ENCODE measurements around a stretch of chr10.

DNA sequence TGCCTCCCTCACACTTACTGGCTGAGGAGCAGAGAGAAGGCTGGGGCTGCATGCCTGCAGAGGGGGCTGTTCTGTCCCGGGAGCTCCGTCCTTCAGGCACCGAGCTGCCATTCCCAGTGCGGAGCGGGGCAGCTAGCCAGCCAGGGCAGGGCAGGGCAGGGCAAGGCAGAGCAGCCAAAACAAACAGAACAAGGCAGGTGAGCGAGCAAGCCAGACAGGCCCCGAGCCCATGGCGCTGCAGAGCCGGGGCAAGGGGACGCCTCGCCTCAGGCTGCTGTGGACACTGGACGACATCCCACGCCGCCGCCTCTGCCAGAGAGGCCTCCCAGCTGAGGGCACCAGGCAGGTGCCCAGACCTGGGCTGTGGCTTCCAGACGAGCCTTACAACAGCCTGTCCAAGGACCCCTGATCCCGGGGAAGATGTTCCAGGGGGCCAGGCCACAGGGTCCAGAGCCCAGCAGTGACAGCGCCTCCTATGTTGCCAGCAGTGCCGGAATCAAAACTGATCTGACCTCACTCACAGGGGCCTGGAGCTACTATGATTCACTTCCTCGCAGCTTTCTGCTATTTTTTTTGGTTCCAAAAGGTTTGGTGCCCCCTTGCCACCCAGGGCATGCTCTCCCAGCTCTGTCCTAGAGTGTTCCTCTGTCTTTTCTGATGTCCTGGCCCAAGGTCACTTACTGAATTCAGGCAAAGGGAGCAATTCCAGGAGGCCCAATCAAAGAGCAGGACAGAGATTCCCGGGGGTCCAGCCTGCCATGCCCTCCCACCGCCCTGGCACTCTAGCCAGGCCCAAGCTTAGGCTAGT is 8.3 kb upstream of the NDST2 start:
- CAGE, long polyA plus RNA, result no peak
- RRBS, result 35% methylated on average over 3 of the region's 22 CpGs

DNA sequence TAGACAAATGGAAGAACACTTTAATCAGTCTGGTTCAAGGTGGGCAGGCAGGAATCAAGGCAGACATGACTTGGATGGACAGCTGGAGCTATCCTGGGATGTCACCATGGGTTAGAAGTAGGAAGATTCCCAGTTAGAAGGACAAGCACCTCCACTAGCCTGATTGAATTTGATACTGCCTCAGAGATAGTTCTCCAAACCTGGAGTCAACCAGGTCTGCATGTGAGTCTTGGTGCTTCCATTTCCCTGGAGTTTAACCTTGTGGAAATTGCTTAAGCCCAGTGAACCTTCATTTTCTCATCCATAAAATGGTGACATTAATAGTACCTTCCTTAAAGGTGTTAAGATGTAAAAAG is 6.3 kb upstream of the PLAU start:
- CAGE, long polyA plus RNA, result no peak

DNA sequence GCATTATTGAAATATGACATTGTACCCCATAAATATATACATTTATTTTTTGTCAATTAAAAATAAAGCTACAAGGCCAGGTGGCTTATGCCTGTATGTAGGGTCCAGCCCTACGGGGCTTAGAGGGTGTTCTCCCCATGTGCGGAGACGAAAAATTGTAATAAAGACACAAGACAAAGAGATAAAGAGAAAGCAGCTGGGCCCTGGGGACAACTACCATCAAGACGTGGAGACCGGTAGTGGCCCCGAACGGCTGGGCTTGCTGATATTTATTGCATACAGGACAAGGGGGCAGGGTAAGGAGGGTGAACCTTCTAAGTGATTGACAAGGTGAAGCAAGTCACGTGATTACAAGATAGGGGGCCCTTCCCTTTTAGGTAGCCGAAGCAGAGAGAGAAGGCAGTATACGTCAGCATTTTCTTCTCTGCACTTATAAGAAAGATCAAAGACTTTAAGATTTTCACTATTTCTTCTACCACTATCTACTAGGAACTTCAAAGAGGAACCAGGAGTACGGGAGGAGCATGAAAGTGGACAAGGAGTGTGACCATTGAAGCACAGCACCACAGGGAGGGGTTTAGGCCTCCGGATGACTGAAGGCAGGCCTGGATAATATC is 19.8 kb downstream of the PLAU start:
- CAGE, long polyA plus RNA, result no peak
- RRBS, result no CpG with 5 or more reads among the region's 12 CpGs

GRCh38 chr10:73932257-73932835 is 21.4 kb downstream of the PLAU start:
- CAGE, long polyA plus RNA, result no peak
- RRBS, result no CpG with 5 or more reads among the region's 9 CpGs

DNA sequence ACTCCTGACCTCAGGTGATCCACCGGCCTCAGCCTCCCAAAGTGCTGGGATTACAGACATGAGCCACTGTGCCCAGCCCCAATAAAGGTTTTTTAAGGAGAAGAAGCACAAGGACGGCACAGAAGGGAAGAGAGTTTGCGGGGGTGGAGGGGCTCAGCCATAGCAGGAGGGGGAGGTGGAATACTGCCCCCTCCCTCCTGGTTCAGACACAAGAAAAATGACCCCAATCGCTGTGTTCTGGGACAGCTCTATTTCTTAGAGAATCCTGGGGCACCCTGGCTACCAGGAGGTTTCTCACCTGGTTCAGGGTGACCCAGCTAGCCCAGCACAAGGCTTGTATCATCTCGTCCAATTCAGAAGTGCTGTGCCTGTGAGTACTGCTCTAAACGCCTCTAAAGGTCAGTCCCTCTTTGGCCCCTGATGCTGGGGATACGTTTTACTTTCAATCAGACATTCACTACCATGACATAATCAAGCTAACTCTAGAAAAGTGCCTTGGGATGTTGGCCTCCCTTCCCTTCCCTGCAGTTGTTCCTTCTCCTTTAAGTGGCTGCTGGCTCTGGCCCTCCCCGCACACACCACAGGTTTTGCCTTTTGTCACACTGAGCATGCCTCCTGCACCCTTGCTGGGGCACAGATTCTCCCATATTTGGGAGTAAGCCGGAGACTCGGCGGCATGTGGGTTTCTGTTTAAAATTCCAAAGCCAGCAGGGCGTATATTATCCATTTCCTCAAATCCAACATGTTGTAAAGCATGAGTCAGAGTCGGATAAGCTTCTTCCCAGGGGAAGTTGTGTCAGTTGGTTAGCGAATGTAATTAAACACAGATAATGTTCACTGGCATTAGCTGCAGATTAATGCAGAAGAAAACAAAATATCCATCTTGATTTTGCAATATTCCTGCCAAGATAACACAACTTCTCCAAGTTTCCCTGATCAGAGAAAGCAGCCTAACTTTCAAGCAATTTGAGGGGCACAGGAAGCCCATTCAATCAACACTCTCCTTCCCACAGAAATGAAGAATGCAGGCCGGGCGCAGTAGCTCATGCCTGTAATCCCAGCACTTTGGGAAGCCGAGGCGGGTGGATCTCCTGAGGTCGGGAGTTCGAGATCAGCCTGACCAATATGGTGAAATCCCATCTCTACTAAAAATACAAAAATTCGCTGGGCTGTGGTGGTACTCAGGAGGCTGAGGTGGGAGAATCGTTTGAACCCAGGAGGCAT is 31.9 kb upstream of the VCL start:
- CAGE, long polyA plus RNA, result no peak
- RRBS, result no CpG with 5 or more reads among the region's 22 CpGs

DNA sequence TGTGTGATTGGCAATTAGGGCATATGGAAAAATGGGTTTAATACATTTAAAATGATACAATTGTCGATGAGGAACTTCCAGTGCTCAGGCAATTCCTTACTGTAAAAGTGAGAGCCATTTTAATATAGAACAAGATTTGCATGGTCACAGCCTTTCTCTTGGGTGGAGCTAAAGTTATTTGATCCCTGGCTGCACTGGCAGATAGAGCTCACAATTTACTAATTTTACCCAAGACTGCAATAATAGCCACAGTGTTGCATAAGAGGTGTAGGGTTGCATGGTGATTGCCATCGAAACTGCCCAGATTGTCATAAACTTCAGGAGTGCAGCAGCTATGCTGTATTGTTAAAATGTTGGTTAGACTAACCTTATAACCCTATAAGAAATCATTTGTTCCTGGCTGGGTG is 49.9 kb downstream of the VCL start:
- CAGE, long polyA plus RNA, result no peak
- RRBS, result no CpG with 5 or more reads among the region's 2 CpGs

- CAGE, long polyA plus RNA, result no peak
- RRBS, result no CpG with 5 or more reads among the region's 1 CpG
Observed at GRCh38 chr10:74475192-74475722, 324.2 kb downstream of the ADK start.

DNA sequence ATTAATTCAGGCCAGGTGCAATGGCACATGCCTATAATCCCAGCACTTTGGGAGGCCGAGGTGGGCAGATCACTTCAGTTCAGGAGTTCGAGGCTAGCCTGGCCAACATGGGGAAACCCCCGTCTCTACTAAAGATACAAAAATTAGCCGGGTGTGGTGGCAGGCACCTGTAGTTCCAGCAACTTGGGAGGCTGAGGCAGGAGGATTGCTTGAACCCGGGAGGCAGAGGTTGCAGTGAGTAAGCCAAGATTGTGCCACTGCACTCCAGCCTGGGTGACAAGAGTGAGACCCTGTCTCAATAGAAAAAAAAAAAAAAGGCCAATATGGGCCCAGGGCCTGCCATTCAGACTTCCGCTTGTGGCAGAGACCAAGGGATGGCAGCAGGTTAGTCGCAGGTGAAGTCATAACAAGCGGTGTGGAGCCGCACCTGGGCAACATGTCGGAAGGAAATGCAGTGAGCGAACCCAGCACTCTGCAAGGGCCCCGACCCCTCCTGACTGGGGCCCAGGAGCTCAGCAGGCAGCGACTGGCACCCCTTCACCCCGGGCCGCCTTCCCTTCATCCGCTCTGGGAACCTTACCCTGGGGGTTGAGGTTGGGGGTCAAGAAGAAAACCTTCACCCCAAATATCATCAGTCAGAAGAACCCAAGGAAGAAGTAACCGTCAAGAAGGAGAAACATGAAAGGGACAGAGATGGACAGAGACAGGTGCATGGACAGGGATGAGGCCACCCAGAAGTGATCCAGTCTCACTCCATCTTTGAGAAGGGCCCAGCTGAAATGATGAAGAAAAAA is 171.7 kb upstream of the KAT6B start:
- CAGE, long polyA plus RNA, result no peak
- RRBS, result no CpG with 5 or more reads among the region's 17 CpGs

DNA sequence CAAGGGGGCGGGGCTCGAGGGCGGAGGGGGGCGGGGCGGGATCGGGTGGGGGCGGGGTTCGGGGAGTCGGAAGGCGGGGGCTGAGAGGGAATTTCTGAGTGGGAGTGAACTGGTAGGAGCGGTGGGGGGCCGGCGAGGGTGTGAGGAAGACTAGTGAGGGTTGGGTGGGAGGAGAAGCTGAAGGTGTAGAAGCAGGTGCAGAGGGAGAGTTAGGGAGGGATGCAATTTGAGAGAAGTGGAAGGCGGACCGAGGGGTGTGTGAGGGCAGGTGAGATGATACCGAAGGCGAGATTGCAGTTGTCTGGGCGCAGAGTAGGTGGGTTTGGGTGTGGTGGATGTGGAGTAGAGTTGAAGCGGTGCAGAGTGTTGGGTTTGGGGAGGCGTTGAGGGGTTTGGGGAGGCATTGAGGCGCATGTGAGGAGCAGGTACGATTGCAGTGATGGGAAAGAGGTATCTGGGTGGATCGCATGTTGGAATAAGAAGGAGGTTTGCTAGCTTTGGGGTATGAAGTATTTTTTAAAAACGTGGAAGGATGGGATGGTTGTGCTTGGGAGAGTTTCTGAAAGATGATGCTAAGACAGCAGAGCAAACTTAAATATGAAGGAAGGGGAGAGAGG is 711 bp downstream of the KAT6B start:
- CAGE, long polyA plus RNA, result no peak
- RRBS, result no CpG with 5 or more reads among the region's 24 CpGs

GRCh38 chr10:75021692-75022557 is 51.5 kb downstream of the DUSP29 start:
- CAGE, long polyA plus RNA, result no peak
- RRBS, result no CpG with 5 or more reads among the region's 14 CpGs

- CAGE, long polyA plus RNA, result no peak
- RRBS, result no CpG with 5 or more reads among the region's 7 CpGs
Observed at GRCh38 chr10:75110073-75110609, 1.3 kb upstream of the SAMD8 start.

GRCh38 chr10:75150150-75151040 is 38.9 kb downstream of the SAMD8 start:
- CAGE, long polyA plus RNA, result no peak
- RRBS, result no CpG with 5 or more reads among the region's 12 CpGs

GRCh38 chr10:75224442-75224980 is 11.2 kb downstream of the COMTD1 start:
- CAGE, long polyA plus RNA, result no peak
- RRBS, result no CpG with 5 or more reads among the region's 1 CpG

- CAGE, long polyA plus RNA, result no peak
- RRBS, result no CpG with 5 or more reads among the region's 2 CpGs
Observed at GRCh38 chr10:75306859-75307191, 71.1 kb upstream of the COMTD1 start.

- CAGE, long polyA plus RNA, result no peak
- RRBS, result 3% methylated on average over 16 of the region's 17 CpGs
Observed at GRCh38 chr10:75399482-75399715, 2.2 kb downstream of the ZNF503 start.

GRCh38 chr10:75402514-75403284 is 1.1 kb upstream of the ZNF503 start:
- CAGE, long polyA plus RNA, result no peak
- RRBS, result no CpG with 5 or more reads among the region's 46 CpGs

GRCh38 chr10:75403285-75404077 is 1.9 kb upstream of the ZNF503 start:
- CAGE, long polyA plus RNA, result no peak
- RRBS, result 2% methylated on average over 12 of the region's 58 CpGs

DNA sequence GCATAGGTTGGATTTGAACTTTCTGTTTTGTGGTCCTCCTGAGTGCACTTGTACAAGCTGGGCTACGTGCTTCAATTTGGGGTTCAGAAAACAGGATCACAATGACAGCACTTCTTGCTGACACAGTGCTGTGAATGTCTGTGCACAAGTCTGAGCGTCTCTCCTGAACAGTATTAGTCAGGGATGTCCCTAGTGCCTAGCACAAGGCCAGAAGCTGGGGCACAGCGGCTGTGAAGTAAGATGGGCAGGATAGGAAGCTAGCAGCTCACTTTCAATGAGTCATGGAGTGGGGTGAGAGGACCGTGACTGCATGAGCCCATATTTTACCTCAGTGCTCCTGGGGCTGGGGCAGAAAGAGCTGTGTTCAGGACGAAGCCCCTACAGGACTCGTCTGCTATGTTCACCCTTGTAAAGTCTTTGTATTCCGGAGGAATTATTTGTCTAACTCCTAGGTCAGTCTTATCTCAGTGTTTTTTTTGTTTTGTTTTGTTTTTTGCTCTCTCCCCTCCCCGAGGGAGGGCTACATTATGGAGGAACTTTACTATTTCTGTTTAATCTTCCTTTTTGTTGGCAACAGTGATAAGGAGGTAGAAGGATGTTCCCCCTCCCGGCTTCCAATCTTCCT is 2.9 kb upstream of the LRMDA start:
- CAGE, long polyA plus RNA, result no peak
- RRBS, result no CpG with 5 or more reads among the region's 9 CpGs

GRCh38 chr10:75512428-75513068 is 81.1 kb downstream of the LRMDA start:
- CAGE, long polyA plus RNA, result no peak
- RRBS, result no CpG with 5 or more reads among the region's 8 CpGs

DNA sequence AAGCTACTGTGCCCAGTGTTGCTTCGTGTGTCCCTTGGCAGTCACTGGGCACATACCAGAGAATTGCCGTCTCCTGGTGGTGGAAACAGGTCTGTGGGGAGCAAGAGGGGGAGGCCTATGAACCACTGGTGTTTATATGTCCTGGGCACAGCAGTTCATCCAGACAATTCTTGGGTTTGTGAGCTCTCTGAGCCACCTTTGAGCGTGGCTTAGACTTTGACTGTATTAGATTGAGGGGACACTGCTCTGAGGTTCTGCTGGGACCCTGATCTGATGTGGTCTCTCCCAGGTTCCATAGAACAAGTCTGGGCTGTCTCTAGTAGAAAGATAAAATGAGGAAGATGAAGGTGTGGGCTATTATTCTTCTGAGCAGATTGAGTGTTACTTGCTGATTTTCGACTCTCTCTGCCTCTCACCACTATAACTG is 190.1 kb downstream of the LRMDA start:
- CAGE, long polyA plus RNA, result no peak
- RRBS, result no CpG with 5 or more reads among the region's 4 CpGs